ENCODE results near the gene NRN1L.

DNA sequence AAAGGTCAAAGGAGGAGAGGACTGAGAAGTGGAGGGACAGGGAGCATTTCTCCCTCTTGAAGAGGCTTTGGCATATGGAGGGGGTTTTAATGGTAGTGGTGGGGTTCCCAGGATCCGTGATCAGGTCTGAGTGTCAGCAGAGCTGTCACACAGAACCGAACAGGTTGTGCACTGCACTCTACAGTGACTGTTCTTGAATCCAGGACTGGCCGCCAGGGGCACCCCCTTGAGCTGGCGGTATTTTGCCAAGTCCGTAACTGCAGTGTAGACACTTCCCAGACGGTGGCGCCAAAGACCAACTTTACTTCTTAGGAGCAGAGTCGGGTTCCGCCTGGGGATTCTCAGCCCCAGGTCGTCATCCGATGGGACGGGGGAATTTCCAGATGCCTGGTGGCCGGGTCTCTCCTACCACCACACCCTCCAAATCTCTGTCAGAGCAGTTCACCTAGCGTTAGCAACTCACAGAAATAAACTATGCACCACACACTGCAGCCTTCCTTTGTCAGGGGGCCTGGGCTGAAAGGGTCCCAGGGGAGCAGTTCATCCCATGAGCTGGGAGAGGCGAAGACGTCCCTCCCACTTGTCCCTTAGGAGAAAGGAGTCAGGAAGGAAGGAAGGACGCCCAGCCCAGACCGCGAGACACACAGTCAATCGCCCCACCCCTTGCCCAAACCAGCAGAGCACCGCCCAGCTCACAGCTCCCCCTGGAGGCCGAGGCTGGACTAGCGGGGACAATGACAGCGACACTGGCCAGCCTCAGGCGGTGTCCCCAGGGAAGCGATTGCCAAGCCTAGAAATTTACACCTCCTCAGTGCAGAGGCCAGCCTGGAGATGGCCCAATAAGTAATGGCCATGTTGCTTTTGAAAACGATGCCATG lies 7.4 kb upstream of the RIPOR1 start:
- RRBS: no CpG with 5 or more reads among the region's 27 CpGs

DNA sequence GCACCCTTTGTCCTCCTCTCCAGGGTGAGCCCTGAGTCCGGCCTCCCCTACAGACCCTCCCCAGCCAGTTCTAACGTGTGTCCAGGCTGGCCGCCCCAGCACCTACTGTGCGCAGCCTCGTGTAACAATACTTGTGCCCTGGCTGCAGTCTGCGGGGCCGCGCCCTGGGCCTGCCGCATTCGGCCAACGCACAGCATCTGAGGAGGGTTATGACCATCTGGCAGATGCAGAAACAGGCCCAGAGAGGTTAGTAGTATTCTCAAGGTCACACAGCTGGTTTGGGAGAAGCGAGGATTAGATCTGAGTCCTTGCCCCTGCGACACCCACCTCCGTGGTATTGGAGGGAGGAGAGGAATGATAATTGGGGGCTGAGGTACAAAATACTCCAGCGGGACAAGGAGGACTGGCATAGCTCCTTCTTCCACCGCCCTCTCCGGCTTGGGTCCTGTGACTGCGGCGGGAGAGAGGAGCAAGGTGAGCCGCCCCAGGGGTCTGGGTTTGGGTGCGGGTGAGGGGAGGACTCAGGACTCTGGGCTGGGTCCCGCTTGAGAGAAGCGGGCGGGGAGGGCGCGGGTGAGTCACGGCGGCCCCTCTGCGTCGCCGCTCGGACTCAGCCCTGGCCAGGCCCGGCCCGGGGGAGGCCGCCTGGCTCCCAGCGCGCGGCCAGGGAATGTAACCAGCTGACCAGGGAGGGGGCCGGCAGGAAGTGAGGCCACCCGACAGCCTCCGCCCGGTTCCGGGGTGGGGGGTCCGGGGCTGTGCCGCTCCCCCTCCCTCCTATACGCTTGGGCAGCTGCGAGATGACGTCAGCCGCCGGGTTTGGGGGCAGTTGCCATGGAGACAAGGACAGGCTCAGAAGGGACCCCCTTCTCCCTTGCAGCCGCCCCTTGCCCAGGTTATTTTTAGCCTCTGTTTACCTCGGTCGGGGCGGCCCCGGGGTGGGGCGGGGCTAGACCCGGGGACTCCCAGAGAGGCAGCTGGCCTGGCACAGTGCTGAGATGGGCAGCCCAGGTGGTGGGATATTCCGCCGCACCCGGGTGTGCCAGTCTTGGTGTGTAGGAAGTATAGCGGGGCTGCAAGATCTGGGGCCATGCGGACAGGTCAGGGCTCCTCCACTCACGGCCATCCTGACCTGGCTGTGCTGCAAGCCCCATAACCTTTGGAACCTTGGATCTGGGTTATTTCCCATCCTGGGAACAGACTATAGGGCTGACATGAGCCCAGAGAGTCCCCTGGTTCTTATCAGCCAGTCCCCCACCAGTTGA lies 1.4 kb downstream of the RIPOR1 start:
- RRBS: 5% methylated on average over 17 of the region's 63 CpGs

GRCh38 chr16:67541248-67542374 lies 13.0 kb downstream of the RIPOR1 start:
- RRBS: no CpG with 5 or more reads among the region's 15 CpGs

DNA sequence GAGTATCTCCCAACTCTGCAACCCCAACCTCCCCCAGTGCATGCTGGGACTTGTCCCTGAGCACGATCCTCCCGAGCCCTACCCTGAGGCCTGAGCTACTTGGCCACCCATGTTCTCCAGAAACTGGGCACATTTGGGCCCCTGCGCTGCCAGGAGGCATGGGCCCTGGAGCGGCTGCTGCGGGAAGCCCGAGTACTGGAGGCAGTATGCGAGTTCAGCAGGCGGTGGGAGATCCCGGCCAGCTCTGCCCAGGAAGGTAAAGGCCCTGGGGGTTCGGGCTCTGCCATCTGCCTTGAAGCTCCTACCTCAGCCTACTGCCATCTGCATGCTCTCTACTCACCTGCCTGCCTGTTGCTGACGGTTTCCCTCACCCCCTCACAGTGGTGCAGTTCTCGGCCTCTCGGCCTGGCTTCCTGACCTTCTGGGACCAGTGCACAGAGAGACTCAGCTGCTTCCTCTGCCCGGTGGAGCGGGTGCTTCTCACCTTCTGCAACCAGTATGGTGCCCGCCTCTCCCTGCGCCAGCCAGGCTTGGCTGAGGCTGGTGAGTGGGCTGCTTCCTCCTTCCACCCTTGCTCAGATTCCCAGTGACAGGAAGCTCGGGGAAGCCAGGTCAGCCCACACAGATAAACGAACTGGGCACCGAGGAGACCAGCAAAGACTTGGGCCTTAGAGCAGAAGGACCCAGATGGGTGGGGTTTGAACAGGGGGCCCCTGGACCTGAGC lies 16.1 kb downstream of the RIPOR1 start:
- RRBS: no CpG with 5 or more reads among the region's 20 CpGs

DNA sequence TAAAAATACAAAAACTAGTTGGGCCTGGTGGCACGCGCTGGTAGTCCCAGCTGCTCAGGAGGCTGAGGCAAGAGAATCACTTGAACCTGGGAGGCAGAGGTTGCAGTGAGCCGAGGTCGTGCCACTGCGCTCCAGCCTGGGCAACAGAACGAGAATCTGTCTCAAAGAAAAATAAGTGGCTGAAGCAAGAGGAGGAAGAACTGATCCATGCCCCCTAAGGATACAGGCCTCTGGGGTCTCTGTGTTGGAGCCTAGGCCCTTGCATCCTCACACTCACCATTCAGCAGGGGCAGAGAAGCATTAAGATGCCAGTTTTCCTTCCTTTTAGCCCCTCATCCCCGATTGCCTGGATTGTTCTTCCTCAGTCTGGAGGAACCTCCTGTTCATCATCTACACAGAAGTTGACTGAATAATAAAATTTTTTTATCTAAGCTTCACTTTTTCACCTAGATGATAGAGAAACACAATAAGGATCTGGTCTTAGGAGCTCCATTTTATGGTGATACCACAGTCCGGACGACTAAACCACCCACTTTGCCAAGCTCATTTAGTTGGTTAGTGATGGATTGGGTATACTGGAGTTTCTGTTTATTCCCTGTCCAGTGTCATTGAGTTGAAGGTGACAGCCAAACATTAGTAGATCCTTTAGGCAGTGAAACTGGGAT lies 37.0 kb downstream of the CTCF start:
- RRBS: no CpG with 5 or more reads among the region's 9 CpGs

- RRBS: 91% methylated on average over 2 of the region's 18 CpGs
Observed at GRCh38 chr16:67685385-67686262, 19.0 kb downstream of the C16orf86 start.

- RRBS: no CpG with 5 or more reads among the region's 5 CpGs
Observed at GRCh38 chr16:67772976-67773463, 33.3 kb downstream of the RANBP10 start.

- RRBS: no CpG with 5 or more reads among the region's 4 CpGs
Observed at GRCh38 chr16:67774501-67774966, 31.8 kb downstream of the RANBP10 start.

GRCh38 chr16:67829852-67830541 lies 12.1 kb upstream of the THAP11 start:
- RRBS: no CpG with 5 or more reads among the region's 9 CpGs

- RRBS: no CpG with 5 or more reads among the region's 4 CpGs
Observed at GRCh38 chr16:67844264-67844900, 2.3 kb downstream of the THAP11 start.

- RRBS: no CpG with 5 or more reads among the region's 4 CpGs
Observed at GRCh38 chr16:67860979-67861499, 11.8 kb upstream of the EDC4 start.

DNA sequence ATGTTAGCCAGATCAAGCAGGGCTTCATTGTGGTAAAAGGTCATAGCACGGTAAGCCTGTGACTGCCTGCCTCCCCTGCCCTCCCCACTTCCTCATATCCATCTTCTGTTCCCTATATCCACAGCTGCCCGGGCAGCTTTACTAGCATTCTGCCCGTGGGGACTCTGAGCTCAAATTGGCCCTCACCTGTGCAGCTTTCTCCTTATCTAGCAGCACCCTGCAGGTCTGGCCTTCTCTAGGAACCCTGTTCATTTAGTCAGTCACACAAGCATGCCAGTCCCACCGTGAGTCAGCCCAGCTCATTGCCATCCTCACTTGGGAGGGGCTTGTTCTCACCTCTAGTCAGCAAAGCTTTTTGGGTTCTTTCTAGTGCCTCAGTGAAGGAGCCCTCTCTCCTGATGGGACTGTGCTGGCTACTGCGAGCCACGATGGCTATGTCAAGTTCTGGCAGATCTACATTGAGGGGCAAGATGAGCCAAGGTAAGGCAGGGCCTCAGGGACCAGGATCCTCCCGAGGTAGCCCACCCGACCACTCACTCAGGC lies 5.0 kb downstream of the EDC4 start:
- RRBS: no CpG with 5 or more reads among the region's 8 CpGs

DNA sequence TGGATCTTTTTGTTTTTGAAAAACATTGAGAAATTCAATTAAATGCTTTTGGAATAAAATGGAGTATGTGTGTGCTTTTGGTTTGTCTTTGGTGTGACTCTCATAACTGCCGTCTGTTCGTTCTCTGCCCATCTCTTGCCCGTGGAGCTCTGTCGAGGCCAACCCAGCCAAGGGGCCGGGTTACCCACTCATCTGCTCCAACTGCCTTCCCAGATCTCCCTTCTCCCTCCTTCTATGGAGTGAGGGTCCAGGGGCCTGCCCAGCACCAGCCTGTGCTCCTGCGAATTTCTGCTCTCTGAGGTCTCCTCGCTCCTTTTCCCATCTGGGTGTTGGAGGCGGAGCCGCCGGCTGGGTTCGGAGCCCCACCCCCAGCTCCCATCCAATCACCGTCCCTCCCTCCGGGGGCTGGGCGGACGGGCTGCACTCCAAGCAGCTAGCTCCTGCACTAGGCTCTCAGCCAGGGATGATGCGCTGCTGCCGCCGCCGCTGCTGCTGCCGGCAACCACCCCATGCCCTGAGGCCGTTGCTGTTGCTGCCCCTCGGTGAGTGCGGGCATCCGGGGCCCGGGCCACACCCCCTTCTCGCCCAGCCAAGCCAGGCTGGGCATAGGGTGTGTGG lies at the start of gene NRN1L:
Gene NRN1L (plus strand): TSS at position 445 of the 618 bp plus-strand sequence.
- RRBS: 4% methylated on average over 9 of the region's 26 CpGs

- RRBS: 73% methylated on average over 4 of the region's 18 CpGs
Observed at GRCh38 chr16:67926153-67926881, 5.3 kb downstream of the CTRL start.

DNA sequence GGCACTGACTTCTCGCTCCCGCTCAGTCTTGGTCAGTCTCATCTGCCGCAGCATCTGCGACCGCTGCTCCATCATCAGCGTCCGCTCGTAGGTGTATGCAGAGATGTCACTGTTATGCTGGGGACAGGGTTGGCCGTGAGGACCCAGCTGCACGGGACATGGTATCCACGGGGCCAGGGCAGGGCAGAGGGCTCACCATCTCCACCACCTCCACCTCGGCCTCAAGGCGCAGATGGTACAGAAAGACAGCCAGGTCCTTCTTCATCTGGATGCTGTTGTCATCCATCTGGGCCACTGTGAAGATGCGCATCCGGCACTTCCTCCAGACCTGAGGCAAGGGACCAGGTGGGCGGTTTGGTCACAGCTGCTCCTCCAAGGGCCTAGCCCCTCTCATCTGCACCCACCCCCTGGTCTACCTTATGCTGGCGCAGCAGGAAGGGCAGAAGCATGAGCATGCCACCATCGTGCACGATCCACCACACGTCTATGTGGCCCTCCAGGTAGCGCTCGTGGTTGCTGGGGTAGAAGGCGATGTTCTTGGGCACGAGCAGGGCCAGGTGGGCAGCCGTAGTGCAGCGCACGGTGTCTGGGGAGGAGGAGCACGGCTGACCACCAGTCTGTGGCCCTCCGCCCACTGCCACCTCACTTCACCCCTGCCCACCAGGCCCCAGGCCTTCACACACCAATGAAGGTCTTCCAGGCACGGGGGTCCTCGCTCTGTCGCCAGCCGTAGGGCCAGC lies 2.0 kb upstream of the LCAT start:
- RRBS: no CpG with 5 or more reads among the region's 33 CpGs

- RRBS: no CpG with 5 or more reads among the region's 9 CpGs
Observed at GRCh38 chr16:67958400-67959289, 9.8 kb downstream of the SLC12A4 start.

GRCh38 chr16:67987227-67988138 lies 7.2 kb upstream of the DPEP3 start:
- RRBS: no CpG with 5 or more reads among the region's 13 CpGs

- RRBS: no CpG with 5 or more reads among the region's 4 CpGs
Observed at GRCh38 chr16:67999946-68000378, 678 bp upstream of the DPEP2 start.

DNA sequence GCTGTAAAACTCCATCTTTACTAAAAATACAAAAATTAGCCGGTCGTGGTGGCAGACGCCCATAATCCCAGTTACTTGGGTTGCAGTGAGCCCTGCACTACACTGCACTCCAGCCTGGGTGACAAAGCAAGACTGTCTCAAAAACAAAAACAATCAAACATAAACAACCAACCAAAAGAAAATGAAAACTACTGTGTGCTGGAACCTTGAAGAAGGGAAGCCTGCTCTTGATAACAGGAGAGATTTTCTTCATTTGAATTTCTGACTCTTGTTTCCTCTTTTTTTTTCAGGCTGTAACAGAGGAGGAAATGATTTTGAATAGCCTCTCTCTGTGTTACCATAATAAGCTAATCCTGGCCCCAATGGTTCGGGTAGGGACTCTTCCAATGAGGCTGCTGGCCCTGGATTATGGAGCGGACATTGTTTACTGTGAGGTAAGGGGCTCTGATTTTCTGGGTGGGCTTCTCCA lies 14.7 kb downstream of the DUS2 start:
- RRBS: no CpG with 5 or more reads among the region's 5 CpGs

DNA sequence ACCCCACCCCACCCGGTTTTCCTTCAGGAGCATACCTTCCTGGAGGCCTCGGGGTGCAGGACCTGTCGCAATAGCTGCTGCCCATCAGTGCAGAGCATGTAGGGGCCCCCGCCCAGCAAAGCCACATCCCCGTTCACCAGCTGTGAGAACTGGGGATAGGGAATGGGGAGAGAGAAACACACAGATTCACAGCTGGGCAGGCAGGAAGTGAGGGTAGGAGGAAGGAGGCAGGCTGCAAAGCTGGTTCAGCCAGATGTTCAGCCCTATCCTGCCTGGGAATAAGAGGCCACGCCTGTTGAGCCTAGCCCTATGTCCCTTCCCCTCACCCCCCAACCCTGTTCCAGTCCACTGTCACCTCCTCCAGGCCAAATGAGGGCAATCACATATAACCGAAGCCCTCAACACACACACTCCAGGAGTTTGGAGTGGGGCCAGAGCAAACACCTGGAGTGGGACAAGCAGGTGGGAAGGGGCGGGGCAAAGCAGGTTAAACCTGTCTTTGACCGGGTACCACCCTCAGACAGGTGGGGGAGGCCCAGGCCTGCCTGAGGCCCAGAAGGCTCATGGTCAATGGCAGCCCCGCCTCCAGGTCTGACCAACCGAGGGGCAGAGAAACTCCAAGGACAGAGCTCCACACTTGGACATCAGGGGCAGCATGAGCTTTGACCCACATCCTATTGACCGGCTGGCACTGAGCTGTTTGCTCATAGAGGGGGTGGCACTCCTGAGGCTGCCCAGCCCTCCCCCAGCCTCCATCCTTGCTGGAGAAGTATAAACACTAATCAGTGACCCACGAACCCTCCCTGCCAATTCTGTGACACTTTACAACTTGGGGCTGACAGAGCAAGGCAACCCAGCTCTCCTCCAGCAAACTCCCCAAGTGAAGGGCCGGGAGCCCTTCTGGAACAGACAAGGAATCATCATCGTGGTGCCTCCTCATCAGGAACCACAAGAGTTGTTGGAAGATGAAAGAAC lies 1.7 kb downstream of the ESRP2 start:
- RRBS: no CpG with 5 or more reads among the region's 15 CpGs

All from amniotic epithelial cell (primary cell).